ENCODE measurements around the genes RPL27A and DENND2B.

DNA sequence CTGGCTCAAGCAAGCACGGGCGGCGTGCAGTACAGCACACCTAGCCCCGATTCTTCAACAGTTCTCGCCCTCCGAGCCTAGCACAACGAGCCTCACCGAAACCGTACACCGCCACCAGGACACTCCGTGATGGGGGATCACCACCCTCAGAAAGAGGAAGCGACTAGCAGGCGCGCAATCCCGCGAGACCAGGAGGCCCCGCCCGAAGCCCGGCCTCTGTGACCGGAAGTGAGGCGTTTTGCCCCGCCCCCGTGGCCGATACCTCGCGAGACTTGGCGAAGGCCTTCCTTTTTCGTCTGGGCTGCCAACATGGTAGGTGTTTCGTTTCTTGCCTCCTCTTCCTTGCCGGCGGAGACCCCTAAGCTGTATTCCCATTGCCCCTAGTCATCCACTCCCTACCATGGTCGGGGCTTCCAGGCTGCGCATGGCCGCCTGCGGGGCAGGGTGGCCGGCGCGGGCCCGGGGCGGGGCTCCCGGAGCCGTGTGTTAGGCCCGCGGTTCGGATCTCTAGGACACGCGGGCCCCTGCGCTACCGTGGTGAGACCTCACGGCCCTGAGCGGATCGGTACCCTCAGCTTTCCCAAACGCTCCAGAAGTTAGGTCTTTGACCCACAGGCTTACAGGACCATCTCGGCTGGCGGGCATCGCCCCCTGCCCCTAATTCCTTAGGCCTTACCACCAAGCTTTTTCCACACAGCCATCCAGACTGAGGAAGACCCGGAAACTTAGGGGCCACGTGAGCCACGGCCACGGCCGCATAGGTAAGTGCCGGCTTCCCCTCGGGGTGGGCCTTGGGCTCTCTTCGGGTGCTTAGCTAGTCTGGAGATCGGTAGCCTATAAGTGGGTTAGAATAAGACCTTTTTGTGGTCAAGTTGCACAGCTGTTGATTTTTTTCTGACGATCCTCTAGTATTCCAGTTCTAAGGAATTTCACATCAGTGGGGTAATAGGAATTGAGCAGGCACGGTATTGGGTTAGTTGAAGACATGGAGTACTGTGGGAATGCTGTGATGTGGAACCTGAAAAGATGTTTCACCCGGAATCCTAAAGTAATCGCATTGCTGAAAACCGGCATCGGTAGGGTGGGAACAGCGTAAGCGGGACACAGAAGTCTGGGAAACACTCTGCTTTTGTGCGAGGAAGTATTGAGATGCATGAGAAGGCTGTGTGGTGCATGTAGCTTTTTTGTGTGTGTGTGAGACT is at the start of gene RPL27A:
Gene RPL27A (plus strand): TSS at position 288 of the 1,202 bp plus-strand sequence.
- RRBS, result 2% methylated on average over 17 of the region's 74 CpGs

GRCh38 chr11:8694791-8695300 is 12.3 kb downstream of the RPL27A start:
- RRBS, result no CpG with 5 or more reads among the region's 3 CpGs

DNA sequence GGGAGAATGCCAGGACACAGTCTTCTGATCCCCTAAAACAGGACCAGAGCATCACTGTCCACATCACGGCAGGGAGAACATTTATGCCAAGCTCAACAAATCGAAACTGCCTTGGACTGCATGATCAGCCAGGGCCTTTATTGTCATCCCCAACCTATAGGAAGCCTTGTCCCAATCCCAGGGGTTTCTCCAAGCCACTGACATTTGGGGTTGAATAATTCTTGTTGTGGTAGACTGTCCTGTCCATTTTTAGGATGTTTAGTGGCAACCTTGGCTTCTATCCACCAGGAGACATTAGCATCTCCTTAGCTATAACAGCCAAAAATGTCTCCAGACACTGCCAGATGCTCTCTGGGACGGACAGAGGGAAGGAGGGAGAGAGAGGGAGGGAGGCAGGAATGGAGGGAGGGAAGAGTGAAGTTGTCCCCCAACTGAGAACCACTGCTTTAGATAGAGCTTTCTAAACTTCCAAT is 37.2 kb downstream of the RPL27A start:
- RRBS, result no CpG with 5 or more reads among the region's 3 CpGs

- RRBS, result no CpG with 5 or more reads among the region's 4 CpGs
Measured at GRCh38 chr11:8759630-8760221, 50.7 kb downstream of the DENND2B start.

- RRBS, result 28% methylated on average over 1 of the region's 33 CpGs
Measured at GRCh38 chr11:8810564-8811654, at the start of gene DENND2B. Gene DENND2B (minus strand): TSS chr11:8810674.

GRCh38 chr11:8813958-8814817 is 3.7 kb upstream of the DENND2B start:
- RRBS, result no CpG with 5 or more reads among the region's 2 CpGs

GRCh38 chr11:8870268-8871434 is 40.3 kb upstream of the AKIP1 start:
- RRBS, result 11% methylated on average over 39 of the region's 101 CpGs

DNA sequence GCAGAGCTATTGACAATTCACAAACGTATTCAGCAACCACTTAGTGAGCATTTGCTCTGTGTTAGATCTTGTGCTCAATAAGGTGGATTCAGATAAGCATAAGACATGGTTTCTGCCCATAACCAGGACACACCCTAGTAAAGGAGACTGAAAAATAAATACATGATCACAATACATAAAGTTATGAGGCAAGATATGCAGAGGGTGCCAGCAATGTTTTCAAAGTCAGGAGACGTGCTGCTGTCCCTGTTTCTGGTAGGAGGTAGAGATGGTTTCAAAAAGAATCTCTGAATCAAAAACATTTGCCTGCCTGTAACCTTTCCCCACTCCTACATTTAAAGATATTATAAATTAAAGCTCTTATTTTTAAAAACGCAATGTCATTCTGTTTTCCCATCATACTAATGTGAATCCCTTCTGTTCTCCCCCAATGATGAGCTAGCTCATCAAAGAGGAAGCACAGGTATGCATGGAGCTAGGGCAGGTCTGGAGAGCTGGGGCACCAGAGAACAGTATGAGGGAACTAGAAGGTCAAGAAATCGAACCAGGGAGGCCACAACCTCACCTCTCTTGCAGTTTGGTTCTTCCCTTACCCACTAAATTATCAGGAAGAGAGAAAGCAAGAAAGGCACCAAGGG is 1.2 kb downstream of the TMEM9B start:
- RRBS, result no CpG with 5 or more reads among the region's 4 CpGs

DNA sequence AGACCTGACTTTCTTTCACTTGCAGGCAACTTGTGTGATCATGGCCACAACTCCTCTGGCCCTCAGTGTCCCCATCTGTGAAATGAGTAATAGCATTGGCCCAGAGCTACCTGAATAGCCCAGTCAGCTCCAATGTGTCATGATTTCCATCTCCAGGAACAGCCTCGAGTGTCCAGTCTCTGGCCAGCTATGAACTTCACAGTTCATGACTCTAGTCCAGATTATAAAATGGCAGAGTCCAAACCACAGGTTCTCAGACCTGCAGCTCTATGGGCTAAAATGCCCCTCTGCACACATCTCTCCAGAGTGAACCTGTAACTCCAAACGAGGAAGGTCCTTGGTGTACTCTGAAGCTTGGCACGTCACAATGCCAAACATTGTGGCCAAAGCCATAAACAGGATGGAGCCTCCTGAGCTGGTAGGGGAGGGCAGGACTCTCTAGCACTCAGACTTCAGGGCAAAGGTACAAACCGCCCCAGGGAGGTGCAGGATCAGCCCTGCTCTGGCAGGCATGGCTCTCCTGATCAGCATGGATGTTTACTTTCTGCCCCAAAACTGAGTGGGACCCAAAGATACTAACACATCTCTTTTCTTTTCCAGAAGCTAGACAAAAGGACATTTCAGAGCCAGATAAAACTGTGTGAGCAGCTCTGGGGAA is 2.4 kb downstream of the SCUBE2 start:
- RRBS, result no CpG with 5 or more reads among the region's 4 CpGs

- RRBS, result no CpG with 5 or more reads among the region's 11 CpGs
Measured at GRCh38 chr11:9265846-9266331, 739 bp upstream of the DENND5A start.

- RRBS, result no CpG with 5 or more reads among the region's 15 CpGs
Measured at GRCh38 chr11:9315104-9315679, 799 bp upstream of the TMEM41B start.

DNA sequence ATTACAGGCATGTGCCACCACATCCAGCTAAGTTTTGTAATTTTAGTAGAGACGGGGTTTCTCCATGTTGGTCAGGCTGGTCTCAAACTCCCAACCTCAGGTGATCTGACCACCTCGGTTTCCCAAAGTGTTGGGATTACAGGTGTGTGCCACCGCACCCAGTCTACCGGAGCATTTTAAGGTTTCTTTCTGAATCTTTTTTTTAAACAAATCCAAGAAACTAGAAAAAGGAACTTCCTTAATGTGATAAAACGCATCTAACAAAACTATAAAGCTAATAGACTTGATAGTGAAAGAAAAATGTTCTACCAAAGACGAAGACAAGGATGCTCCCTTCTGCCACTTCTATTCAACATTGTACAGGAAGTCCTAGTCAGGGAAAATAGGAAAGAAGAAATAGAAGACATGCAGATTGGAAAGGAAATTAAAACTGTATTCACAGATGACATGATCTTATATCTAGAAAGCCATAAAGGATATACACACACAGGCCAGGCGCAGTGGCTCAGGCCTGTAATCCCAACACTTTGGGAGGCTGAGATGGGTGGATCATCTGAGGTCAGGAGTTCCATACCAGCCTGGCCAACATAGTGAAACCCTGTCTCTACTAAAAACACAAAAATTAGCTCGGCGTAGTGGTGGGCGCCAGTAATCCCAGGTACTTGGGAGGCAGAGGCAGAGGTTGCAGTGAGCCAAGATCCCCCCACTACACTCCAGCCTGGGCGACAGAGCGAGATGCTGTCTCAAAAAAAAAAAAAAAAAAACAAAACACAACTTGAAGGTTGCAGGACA is 10.8 kb upstream of the ZNF143 start:
- RRBS, result no CpG with 5 or more reads among the region's 12 CpGs

DNA sequence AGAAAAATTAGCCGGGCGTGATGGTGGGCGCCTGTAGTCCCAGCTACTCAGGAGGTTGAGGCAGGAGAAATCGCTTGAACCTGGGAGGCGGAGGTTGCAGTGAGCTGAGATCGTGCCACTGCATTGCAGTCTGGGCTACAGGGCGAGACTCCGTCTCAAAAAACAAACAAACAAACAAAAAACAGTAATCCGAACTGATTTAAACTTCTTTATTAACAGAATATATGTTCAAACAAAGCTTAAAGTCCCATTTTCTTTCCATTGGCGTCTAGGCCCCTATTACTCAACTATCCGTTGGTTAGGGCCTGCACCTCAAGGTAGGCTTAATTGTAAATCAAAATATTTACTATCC is 1.5 kb upstream of the ZNF143 start:
- RRBS, result no CpG with 5 or more reads among the region's 11 CpGs

DNA sequence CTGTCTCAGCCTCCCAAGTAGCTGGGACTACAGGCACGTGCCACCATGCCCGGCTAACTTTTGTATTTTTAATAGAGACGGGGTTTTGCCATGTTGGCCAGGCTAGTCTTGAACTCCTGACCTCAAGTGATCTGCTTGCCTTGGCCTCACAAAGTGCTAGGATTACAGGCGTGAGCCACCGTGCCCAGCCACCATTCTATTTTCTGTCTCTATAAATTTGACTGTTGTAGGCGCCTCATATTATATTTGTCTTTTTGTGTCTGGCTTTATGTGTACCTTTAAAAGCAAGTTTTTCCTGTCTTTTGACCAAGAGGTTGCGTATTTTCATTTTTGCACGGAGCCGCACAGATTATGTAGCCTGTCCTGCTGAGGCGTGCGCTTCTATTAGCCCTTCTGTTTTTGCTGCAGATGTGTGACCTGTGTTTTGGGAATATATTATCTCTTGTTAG is 40.5 kb upstream of the WEE1 start:
- RRBS, result no CpG with 5 or more reads among the region's 11 CpGs

GRCh38 chr11:9569859-9570135 is 3.7 kb upstream of the WEE1 start:
- RRBS, result no CpG with 5 or more reads among the region's 2 CpGs

DNA sequence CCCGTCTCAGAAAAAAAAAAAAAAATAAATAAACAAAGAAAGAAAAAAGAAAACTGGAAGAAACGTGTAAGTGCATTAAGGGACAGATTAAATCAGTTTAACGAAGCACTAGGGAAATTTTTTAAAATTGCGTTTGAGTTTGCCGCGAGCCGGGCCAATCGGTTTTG is 917 bp upstream of the WEE1 start:
- RRBS, result 8% methylated on average over 2 of the region's 8 CpGs

- RRBS, result 4% methylated on average over 29 of the region's 67 CpGs
Measured at GRCh38 chr11:9572837-9573600, 451 bp upstream of the WEE1 start.

DNA sequence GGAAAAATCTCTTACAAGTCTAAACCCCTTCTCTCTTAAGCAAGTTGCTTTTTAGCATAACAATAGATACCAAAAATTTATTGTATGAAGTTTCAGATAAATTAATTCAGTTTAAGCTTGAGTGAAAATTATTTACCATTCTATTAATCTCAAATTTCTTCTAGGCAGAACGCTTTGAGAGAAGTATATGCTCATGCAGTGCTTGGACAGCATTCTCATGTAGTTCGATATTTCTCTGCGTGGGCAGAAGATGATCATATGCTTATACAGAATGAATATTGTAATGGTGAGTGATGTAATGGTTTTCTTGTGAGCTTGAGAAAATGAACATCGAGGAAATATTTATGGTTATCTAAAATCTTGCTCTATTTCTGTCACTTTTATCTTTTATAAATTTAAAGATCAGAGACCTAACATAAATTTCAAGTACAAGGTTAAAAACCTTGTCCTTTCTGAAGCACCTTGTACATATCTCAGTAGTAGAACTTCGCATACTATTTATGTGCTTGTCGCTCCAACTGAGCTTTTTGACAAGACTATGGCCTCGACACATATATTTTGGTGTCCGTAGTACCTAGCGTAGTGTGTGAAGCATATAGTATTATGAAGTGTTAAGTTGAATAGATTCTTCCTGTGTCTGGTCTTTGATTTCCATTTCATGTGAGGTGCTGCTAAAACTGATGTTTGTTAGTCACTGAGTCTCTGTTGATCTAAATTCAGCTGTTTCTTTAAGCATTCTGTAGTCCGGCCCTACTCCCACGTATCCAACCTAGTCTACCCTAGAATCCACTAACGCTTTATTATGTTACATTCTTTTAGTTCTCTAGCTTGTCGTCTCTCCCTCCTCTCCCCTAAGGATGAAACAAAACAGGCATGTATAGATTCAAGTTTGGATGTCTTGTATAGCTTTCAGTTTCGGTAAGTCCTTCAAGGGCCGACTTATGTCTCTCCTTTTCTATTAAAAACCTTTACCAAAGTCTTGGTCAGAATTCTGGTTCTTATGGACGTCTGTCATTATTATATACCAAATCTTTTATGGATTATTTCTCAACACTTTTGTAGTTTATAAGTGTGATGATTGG is 3.8 kb downstream of the WEE1 start:
- RRBS, result no CpG with 5 or more reads among the region's 16 CpGs

- RRBS, result no CpG with 5 or more reads among the region's 8 CpGs
Measured at GRCh38 chr11:9670073-9670832, 6.4 kb downstream of the SWAP70 start.

DNA sequence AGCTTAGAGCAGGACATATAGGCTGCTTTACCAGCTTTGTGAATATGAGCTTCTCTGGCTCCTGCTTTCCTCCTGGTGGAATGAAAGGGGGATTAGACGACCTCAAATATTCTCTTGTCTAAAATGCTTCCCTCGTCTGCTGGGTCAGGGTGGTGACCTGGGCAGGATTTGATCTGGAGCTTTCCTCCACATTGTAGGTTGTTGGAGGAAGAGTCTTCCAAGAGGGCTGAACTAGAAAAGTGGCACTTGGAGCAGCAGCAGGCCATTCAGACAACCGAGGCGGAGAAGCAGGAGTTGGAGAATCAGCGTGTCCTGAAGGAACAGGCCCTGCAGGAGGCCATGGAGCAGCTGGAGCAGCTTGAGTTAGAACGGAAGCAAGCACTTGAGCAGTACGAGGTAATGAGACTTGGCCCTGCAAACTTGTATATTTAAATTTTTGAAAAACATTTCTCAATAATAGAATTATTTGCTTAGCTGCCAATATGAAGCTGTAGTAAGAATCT is 83.8 kb downstream of the SWAP70 start:
- RRBS, result no CpG with 5 or more reads among the region's 7 CpGs

All from GM06990 (cell line).